Sciatic nerve (tissue), 1 donor: ENCODE measurements around a stretch of chr1.

GRCh38 chr1:40412573-40413295 lies 37.5 kb upstream of the ZFP69B start:
- PRO-cap: no peak

GRCh38 chr1:40415907-40416582 lies 34.2 kb upstream of the ZFP69B start:
- PRO-cap: no peak

DNA sequence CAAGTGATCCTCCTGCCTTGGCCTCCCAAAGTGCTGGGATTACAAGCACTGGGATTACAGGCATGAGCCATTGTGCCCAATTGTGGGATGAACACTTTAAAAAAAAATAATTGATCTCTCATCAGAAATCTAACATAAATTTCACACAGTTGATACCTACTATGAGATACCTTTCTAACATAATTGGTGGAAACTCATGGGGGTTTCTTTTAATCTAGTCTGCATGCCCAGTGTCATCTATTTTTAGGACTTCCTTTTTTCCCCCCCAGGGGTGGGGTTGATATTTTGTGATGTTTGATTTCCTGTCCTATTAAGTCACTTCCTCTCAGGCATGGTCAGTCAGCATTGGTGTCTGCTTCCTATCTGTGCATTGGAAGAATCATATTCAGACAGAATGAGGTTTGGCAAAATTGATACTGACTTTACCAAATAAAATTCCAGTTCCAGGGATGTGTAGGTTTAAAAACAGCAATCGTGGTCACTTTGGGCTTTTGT lies 21.5 kb downstream of the NFYC start:
- PRO-cap: no peak

- PRO-cap: no peak
These were observed 15.5 kb upstream of the CITED4 start for GRCh38 chr1:40877405-40878272.

GRCh38 chr1:41001921-41002522 lies 19.5 kb downstream of the SLFNL1 start:
- PRO-cap: no peak

GRCh38 chr1:41037025-41037783 lies 15.7 kb upstream of the SLFNL1 start:
- PRO-cap: no peak

GRCh38 chr1:41130447-41130906 lies 109.0 kb upstream of the SLFNL1 start:
- PRO-cap: no peak

DNA sequence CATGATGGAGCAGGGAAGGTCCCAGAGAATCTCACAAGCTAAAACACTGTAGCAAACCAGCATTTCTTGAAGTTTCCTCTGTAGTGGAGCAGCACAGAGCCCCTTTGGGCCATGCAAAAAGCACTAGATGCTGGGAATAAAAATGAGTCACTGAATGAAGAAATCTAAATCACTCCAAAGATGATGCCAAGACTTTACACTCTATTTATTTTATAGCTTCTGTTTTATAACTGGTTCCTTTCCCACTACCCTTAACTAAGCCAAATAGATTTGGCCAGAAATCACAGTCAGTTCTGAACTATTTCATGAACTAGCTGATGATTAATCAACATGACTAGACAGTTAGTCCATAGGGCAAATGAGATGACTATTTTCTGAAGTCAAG lies 89.5 kb downstream of the SCMH1 start:
- PRO-cap: no peak

DNA sequence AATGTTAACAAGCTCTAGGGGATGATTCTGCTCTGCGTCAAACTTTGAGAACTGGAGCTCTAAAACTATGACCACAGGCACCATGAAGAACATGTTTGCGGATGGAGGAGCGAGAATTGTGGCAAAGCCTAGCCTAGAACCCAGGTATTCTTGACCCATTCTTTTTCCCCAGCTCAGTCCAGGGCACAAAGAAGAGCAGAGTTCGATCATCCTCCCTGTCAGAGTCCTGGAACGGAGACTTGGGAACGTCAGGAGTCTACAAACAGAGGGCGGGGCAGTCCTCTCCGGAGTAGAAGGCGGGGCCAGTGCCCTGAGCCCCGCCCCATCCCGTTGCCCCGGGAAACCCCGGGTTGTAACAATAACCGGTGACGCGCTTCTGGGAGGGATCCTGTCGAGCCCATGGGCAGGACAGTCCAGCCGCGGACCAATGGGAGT lies 118.7 kb upstream of the SCMH1 start:
- PRO-cap: bidirectional peak, plus-strand start outside the sequence, minus-strand start at position 228 of the sequence

GRCh38 chr1:41371836-41372310 lies 112.6 kb downstream of the EDN2 start:
- PRO-cap: no peak

- PRO-cap: no peak
These were observed 34.8 kb downstream of the EDN2 start for GRCh38 chr1:41449698-41450150.

DNA sequence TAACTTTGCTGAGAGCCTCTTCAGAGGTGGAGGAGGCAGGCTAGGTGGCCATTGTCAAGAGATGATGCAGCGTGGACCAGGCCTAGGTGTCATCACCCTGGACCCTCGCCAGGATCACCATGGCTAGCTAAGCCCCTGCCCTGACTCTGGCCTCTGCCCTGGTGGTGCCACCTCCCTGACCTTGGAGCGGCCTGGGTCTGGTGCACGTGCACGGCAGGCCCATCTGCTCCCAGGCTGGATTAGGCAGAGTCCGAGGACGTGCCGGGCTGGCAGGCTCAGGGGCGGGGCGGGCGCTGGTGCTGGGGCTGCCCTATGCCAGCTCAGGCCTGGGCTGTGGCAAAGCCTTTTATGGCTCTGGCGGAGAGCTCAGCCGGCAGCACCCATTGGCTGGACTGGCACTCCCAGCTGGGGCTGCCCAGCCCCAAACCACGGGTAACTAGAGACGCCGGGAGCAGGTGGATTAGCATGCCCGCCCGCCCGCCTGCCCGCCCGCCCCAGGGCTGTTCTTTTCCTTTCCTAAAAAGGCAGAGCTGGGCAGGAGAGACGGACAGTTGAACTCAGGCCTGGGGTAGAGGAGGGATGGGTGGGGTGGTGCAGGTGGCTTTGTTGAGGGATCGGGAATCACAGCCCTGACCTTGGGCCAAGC lies 17.1 kb upstream of the EDN2 start:
- PRO-cap: no peak

DNA sequence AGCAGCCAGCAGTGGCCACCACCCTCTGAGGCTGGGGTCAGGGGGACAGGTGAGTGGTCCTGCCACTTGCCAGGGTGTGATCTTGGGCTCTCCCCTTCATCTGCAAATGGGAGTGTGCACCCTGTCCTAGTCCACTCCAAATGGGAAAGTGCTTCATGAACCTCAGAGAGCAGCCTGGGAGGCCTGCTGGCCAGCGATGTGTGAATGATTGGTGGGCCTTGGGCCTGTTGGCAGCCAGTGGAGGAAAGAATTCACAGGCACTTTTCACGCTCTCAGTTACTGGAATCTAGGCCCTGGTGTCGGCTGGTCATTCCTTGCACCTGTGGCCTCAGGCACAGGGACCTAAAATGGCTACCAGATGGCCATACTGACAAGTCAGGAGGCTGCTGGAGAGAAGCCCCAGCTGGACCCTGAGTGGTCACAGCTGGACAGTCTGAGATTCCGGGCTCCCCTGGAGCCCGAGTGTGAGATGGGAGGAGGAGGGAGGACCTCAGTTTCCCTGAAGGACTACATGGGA lies 18.4 kb upstream of the EDN2 start:
- PRO-cap: no peak

GRCh38 chr1:41662082-41662557 lies 177.6 kb upstream of the EDN2 start:
- PRO-cap: bidirectional peak, plus-strand start at chr1:41662458, minus-strand start at chr1:41662186

DNA sequence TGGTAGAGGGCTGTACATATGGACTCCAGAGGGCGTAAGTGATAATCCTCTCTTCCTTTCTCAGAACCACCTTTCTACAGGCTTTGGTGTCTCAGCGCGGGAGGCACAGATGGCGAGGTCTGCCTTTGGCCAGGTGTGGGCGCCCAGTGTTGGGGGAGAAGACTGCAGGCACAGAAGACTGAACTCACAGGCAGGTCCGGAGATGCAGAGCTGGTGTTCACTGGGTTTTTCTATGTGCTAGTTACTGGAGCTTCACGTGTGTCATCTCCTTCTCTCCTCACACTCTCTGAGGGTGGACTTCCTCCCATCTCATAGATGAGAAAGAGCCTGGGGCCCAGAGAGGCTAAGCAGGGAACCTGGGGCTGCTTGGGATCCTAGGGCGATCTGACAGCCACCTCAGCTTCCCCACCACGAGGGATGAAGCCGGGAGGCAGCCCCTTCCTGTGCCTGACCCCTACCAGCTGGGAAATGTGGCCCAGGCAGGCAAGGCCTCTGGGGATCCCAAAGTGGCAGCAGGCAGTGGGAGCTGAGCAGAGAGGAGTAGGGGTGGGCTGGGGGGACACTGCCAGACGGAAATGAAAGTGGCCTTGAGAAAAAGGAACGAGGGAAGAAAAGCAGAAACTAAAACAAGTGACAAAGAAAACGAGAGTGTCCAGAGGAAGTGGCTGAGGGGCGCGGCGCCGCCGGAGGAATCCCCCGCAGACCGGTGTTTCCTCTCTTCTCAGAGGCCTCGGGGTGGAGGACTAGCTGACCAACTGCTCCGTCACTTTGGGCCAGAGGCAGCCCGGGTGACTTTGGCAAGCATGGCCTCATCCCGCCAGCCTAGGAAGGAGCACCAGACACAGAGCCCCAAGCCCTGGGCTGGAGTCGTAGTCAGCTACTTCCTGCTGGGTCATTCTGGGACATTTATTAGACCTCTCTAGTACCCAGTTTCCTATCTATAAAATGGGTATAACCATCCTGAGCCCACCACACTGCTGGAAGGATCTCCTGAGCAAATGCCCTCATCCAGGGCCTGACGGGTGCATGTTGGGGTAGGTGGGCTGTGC lies 191.5 kb downstream of the HIVEP3 start:
- PRO-cap: unidirectional peak, minus-strand start at position 288 of the sequence

DNA sequence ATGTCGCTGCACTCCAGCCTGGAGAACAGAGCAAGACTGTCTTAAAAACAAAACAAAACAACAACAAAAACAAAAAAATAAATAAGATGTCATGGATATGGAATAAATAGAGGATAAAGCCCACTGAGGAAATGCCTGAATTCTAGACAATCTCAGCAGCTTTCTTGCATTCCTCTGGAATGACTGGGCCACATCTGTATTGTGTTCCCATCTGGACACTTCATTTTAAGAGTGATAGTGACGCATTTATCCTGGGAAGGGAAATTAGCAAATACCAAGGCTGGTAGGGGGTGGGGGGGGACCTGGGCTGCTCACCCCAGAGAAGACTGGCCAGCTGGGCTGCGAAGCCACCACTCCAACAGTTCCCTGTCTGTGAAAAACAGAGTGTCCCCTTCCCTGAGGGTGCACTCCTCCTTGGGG lies 106.3 kb downstream of the HIVEP3 start:
- PRO-cap: no peak

GRCh38 chr1:42457857-42458439 lies 1.6 kb downstream of the PPCS start:
- PRO-cap: no peak

GRCh38 chr1:42696439-42697299 lies 14.5 kb downstream of the YBX1 start:
- PRO-cap: no peak

- PRO-cap: unidirectional peak, plus-strand start at chr1:42923959
These were observed 35.1 kb downstream of the SLC2A1 start for GRCh38 chr1:42923416-42924055.

GRCh38 chr1:42934630-42935779 lies 23.7 kb downstream of the SLC2A1 start:
- PRO-cap: no peak